ENCODE data around the gene ANAPC4.

GRCh38 chr4:25376605-25377750, at the start of gene ANAPC4:
TSS of gene ANAPC4 (plus strand) at chr4:25377263.
- PRO-cap: bidirectional peak, plus-strand start at chr4:25377247, minus-strand start at chr4:25377018
- RAMPAGE, long total RNA, 3 experiments: start-site peak on the plus strand in 2 of 3 experiments, at chr4:25377247-25377295 at its widest, 32 to 317 reads per replicate

GRCh38 chr4:25406165-25406674, 29.2 kb downstream of the ANAPC4 start:
- PRO-cap: no peak
- RAMPAGE, long total RNA, 3 experiments: no peak in any of the 3 experiments

GRCh38 chr4:25652042-25652713, 3.5 kb upstream of the SLC34A2 start:
- PRO-cap: no peak
- RAMPAGE, long total RNA, 3 experiments: no peak in any of the 3 experiments

DNA sequence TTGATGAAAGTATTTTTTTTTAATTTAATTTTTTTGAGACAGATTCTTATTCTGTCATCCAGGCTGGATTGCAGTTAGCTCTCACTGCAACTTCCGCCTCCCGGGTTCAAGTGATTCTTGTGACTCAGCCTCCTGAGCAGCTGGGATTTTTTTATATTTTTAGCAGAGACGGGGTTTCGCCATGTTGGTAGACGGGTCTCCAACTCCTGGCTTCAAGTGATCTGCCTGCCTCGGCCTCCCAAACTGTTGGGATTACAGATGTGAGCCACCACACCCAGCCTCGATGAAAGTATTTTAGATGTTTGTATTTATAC, 2.4 kb upstream of the SLC34A2 start:
- PRO-cap: no peak
- RAMPAGE, long total RNA, 3 experiments: no peak in any of the 3 experiments

DNA sequence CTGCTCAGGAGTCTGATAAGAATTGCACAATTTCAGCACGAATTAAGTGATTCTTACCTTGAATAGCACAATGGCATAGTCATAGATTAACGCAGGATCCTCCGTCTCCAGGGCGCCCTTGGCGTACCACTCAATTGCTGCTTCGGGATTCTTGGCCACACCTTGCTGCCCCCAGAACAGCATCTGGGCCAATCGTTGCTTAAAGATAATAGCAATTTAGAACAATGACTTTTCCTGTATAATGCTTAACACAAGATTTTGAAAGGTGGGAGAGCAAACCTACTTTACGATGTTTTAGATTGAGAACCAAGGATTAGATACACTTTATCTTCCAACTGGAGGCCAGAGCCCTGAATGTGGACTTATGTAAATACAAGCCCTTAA, 74.6 kb downstream of the SEL1L3 start:
- PRO-cap: no peak
- RAMPAGE, long total RNA, 3 experiments: no peak in any of the 3 experiments

DNA sequence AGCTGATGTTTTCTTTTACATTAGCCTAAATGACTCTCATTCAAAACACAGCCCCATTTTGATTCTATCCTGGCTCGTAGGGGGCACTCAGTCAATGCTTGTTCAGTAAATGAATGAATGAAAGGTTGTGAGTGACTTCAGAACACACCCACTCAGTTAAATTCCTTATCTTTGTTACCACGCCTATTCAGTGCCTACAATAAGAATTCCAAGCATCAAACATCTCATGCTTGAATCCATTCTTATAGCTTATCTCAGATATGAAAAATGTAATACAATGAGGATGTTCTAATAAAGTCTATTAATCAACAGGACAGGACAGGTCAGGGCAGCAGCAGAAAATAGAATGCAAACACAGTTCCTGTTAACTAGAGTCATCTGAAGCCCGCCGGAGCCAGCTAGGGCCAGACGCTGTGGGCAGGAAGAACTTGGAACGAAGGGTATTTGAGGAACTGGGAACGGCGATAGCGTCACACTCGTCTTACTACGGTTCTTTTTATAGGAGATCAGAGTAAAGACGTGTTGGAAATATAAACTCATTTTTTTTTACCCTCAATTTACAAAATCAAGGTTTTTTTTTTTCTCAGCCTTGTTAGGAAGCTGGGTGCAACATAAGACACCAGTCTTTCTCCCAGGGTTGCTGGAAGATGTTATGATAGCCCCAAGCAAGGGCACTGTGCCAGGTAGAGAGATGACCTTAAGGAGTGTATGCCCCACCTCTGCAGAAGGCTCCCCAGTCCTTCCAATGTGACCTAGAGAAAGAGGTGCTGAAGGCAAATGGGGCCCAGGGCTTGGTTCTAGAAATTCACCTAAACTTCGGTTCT, 48.3 kb downstream of the SEL1L3 start:
- PRO-cap: no peak
- RAMPAGE, long total RNA, 3 experiments: no peak in any of the 3 experiments

GRCh38 chr4:25820036-25820497, 42.7 kb downstream of the SEL1L3 start:
- PRO-cap: no peak
- RAMPAGE, long total RNA, 3 experiments: no peak in any of the 3 experiments

DNA sequence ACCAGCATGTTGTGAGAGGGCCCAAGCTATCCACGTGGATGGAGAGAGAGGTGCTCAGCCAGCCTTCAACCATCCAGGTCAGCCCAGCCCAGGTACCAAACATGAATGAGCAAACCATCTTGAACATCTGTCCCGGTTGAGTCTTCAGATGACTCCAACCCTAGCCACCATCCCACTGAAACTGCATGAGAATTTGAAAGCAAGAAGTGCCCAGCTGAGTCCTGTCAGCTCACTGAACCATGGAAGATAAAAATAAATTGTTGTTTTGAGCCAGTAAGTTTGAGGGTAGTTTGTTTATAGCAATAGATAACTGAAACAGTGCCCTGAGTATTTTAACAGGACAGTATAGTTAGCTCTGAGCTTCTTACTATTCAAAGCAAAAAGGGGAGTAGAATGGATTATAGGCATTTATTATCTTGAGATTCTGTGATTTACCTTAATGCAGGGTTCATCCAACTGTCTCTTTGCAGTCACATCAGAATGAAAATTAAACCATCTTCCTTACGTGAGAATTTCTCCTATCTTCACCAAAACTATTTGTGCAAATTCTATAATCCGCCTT, 7.4 kb upstream of the SEL1L3 start:
- PRO-cap: no peak
- RAMPAGE, long total RNA, 3 experiments: no peak in any of the 3 experiments

GRCh38 chr4:25874558-25875043, 11.8 kb upstream of the SEL1L3 start:
- PRO-cap: no peak
- RAMPAGE, long total RNA, 3 experiments: no peak in any of the 3 experiments

- PRO-cap: no peak
- RAMPAGE, long total RNA, 3 experiments: no peak in any of the 3 experiments
Measured at GRCh38 chr4:26022007-26022836, 108.2 kb downstream of the SMIM20 start.

DNA sequence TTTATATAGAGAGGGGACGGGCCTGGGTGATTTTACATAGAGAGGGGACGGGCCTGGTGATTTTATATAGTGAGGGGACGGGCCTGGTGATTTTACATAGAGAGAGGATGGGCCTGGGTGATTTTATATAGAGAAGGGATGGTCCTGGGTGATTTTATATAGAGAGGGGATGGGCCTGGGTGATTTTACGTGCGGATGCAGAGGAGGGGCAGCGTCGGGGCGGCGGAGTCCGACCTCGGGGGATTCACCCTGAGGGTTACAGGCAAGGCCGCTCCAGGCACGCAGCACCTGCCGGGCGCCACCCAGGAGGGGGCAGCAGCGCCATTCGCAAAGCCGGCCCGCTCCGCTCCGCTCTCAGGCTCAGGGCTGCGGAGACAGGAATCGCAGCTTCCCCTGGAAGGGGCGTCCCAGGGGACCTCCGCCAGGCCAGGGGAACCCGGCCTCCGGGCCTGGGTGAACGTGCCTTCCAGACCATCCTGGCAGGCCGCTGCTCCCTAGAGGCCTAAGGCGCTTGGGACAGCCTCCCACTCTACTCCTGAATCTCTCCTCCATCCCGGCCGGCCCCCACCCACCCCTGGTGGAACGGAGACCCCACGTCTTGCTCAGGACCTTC, 114.7 kb downstream of the SMIM20 start:
- PRO-cap: no peak
- RAMPAGE, long total RNA, 3 experiments: no peak in any of the 3 experiments

DNA sequence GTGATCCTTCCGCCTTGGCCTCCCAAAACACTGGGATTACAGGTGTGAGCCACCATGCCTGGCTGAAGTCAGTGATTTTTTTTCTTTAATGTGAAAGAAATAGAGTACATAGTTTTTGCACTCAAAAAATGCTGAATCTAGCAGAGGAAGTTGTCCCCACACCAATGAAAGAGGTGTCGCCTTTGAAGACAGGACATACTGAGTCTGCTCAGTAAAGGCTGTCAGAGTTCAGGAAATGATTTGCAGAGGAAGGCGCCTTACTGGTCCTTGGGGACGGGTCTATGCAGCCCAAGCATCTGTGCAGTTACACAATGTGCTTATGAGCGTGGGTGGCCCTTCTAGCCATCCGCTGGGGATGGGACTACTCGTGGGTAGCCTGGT, 116.6 kb upstream of the RBPJ start:
- PRO-cap: no peak
- RAMPAGE, long total RNA, 3 experiments: no peak in any of the 3 experiments

GRCh38 chr4:26274990-26275615, 45.7 kb upstream of the RBPJ start:
- PRO-cap: no peak
- RAMPAGE, long total RNA, 3 experiments: no peak in any of the 3 experiments

- PRO-cap: no peak
- RAMPAGE, long total RNA, 3 experiments: no peak in any of the 3 experiments
Measured at GRCh38 chr4:26341567-26342180, 20.9 kb downstream of the RBPJ start.

GRCh38 chr4:26857139-26858446, 3.0 kb upstream of the STIM2 start:
- PRO-cap: bidirectional peak, plus-strand start at chr4:26857622, minus-strand start at chr4:26857489; bidirectional peak, plus-strand start at chr4:26857711, minus-strand start at chr4:26857635
- RAMPAGE, long total RNA, 3 experiments: start-site peak on the plus strand in 3 of 3 experiments, at chr4:26857190-26857769 at its widest, 5 to 13 reads per replicate

DNA sequence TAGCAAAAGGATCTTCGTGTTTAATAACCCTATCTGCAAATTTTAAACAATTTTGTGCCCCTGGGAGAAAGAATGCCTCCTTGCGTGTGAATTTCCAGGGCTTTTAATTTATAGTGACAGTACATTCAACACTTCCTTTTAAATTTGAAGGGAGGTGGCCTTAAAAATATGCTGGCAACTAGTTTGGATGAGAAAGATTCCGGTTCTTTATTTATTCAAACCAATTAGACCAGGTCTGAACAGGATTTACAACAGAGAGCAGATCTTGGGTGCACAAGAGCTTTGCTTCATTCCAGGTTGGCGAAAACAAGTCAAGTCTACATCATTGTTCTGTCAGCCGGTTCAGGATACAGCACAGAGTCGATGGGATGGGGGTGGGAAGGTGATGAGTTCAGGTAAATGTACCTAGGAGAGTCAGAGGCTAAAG, 1.0 kb upstream of the STIM2 start:
- PRO-cap: no peak
- RAMPAGE, long total RNA, 3 experiments: no peak in any of the 3 experiments

DNA sequence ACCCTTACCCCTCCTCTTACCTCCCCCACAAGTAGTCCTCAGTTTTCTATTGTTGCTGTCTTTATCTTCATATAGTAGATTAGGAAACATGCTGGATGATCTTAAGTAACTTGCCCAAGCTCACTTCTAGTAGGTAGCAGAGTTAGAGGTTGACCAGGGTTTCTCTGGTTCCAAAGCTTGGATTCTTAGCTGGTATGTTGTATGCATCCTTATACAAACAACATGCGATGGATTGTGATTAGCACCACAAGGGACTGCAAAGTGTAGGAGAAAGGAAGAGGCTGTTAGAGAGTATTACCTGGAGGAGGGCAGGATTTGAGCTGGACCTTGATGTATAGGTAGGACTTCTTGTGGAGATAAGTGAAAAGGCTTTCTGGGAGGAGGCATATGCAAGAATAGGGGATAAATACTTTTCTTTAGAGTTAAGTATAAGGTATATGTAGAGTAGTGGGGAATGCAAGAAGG, 5.6 kb downstream of the STIM2 start:
- PRO-cap: no peak
- RAMPAGE, long total RNA, 3 experiments: no peak in any of the 3 experiments

DNA sequence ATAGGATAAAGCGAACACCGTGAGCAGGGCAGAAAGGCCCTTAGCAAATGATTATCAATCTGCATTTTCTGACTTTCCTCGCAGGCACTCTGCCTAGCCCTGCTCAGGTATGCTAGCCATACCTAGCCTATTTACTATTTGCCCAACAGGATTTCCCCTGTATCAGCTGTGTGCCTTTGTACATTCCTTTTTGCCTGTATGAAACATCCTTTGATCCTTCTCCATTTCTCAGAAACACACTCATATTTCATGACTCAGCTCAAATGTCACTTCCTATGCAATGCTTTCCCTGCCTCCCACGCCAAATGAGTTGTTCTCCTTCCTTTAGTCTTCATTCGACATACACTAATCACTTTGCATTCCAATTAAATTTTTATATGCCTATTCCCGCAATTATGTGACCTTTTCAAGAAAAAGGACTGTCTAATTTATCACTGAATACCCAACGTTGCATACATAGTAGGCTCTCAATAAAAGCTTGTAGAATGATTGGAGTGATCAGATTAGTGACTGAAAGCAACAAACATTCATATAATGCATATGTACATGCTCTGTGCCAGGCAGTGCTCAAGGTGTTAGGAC, 37.3 kb downstream of the PCDH7 start:
- PRO-cap: no peak
- RAMPAGE, long total RNA, 3 experiments: no peak in any of the 3 experiments

GRCh38 chr4:31099431-31099871, 379.3 kb downstream of the PCDH7 start:
- PRO-cap: no peak
- RAMPAGE, long total RNA, 3 experiments: no peak in any of the 3 experiments

DNA sequence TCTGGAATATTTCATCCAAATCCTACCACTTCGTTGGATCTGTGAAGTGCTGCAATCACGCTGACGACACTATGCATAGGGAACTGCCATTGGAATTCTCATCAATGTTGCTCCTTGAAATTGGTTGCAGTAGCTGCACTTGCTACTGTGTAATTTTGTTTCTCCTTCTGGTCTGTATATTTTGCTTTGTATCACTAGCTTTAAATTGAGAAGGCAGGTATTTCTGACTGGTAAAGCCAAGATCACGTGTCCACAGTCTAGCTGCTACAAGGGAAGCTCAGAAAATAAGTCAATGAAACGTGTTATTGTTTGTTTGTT, 2638.4 kb downstream of the PCDH7 start:
- PRO-cap: no peak
- RAMPAGE, long total RNA, 3 experiments: no peak in any of the 3 experiments